ENCODE data around the gene MKRN2OS.

DNA sequence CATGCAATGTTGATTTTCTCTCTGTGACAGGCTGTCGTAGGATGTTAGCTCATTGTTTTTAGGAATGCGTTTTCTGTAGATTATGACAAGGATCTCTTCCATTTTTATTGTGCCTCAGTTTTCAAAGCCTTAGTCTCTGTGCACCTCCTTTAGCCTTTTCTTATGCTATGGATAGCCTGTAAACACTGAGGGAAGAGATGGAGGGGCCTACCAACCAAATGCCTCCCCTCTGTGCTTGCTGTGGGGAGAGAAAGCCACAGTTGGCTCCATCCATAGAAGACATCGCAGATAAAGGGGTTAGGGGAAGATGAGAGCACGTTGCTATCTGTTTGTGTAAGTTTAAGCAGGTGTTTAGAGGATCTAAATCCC, 164.9 kb downstream of the ATG7 start:
- PRO-cap, 2 experiments = no peak in any of the 2 experiments
- RAMPAGE, long total RNA, 5 experiments = no peak in any of the 5 experiments

- PRO-cap, 2 experiments = no peak in any of the 2 experiments
- RAMPAGE, long total RNA, 5 experiments = no peak in any of the 5 experiments
Observed at GRCh38 chr3:11447737-11448832, 175.9 kb downstream of the ATG7 start.

- PRO-cap, 2 experiments = peak in 1 of 2 experiments; most common minus-strand start chr3:11556412 (in 1)
- RAMPAGE, long total RNA, 5 experiments = no peak in any of the 5 experiments
Observed at GRCh38 chr3:11556154-11556824, 87.4 kb downstream of the VGLL4 start.

DNA sequence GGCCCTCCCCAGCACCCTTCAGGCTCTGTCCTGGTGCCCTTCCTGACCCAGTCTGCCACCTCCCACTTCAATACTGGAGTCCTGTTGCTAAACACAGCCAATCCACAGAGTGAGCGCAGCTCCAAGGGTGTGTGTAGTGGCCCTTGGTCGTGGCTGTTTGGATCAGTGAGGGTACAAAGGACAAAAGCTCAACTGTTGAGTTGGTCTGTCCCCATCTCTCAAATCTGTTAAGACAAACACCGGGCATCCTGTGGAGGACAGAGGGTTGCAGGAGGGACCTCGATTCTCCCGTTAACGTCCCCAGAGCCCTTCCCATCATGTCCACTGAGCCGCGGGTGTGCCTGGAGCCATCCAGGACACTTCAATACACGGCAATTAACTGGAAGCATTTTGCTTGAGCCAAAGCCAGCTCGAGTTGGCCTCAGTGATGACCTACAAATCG, 84.2 kb downstream of the VGLL4 start:
- PRO-cap, 2 experiments = no peak in any of the 2 experiments
- RAMPAGE, long total RNA, 5 experiments = no peak in any of the 5 experiments

- PRO-cap, 2 experiments = peak in 2 of 2 experiments; most common plus-strand start chr3:11571028 (in 2); most common minus-strand start chr3:11570885 (in 1)
- RAMPAGE, long total RNA, 5 experiments = no peak in any of the 5 experiments
Observed at GRCh38 chr3:11570825-11571491, 72.8 kb downstream of the VGLL4 start.

DNA sequence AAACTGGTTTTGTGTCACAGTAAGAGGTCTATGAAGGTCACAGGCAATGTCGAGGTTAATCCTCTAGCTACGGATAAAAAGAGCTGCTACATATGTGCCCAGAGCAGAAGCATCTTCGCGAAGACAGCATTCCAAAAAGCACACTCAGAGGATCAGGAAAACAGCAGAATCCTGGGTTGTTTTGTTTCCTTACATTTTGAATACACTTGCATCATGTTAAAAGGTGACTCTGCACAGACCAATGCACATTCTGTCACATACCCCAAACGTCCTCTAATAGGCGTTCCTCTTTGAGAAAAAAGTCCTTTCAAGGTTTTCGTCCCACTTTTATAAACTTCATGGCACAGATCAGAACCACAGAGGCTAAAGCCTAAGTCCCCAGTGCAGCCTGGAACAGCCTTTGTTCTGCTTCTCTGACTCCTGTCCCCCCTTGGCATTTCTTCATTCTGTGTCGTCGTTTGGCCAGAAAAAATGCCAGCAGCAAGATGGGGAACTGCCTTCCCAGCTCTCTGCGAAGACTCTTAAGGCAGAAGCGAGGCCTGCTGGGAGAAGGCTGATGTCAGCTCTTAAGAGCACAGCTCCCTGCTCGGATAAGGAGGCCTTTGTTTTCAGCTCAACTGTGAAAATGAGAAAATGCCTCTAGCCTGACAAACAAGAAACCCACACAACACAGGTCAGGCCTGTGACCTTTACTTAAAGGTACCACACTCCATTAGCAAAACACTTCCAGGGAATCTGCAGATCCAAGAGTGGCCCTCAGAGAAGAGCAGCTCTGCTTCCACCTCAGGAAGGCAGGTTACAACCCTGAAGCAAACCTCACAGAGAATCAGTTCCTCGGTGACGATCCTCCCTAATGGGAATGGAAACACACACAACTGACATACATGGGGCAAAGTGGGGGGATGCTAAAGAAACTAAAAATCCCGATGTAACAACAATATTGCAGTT, 52.5 kb downstream of the VGLL4 start:
- PRO-cap, 2 experiments = peak in 2 of 2 experiments; most common plus-strand start position 569 of the sequence (in 1); most common minus-strand start position 495 of the sequence (in 2)
- RAMPAGE, long total RNA, 5 experiments = no peak in any of the 5 experiments

DNA sequence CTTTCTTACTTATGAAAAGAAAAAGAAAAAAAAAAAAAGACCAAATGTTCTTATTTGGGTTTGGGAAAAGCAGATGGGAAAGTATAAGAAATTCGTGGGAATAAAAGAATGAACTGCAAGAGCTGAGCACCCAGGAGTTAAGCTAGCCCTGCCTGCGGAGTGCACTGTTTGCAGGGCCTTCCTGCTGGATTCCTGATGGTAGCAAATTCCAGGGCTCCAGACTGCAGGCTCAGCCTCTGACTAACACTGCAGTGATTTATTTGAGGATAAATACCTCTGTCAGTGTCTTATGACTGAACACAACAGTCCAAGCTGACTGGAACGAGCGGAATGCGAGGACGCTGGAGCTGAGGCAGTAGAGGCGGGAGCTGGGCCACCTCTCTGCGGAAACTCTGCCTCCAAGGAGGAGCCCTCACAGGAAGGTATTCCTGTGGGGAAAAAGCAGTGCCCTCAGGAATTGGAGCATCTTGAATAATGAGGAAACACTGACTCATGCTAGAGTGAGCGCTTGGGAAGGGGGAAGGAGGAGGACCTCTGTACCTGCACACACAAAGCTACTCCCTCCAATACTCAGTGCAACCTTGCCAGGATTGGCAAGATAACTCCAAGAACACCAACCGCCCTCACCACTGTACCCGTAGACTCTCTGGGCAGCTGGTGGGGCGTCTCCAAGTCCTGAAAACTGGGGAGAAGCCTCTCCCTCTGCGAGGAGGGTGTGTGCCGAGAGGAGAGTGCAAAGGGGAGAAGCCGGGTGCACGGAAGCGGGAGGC, 43.2 kb downstream of the VGLL4 start:
- PRO-cap, 2 experiments = peak in 1 of 2 experiments; most common plus-strand start position 335 of the sequence (in 1); most common minus-strand start position 245 of the sequence (in 1)
- RAMPAGE, long total RNA, 5 experiments = no peak in any of the 5 experiments

- PRO-cap, 2 experiments = no peak in any of the 2 experiments
- RAMPAGE, long total RNA, 5 experiments = no peak in any of the 5 experiments
Observed at GRCh38 chr3:11647401-11648031, 3.8 kb upstream of the VGLL4 start.

GRCh38 chr3:11718300-11718931, 74.7 kb upstream of the VGLL4 start:
- PRO-cap, 2 experiments = peak in 2 of 2 experiments; most common plus-strand start chr3:11718816 (in 2); most common minus-strand start chr3:11718787 (in 1)
- RAMPAGE, long total RNA, 5 experiments = no peak in any of the 5 experiments

- PRO-cap, 2 experiments = peak in 1 of 2 experiments; most common plus-strand start chr3:12170540 (in 1)
- RAMPAGE, long total RNA, 5 experiments = no peak in any of the 5 experiments
Observed at GRCh38 chr3:12170414-12170767, 11.7 kb upstream of the TIMP4 start.

DNA sequence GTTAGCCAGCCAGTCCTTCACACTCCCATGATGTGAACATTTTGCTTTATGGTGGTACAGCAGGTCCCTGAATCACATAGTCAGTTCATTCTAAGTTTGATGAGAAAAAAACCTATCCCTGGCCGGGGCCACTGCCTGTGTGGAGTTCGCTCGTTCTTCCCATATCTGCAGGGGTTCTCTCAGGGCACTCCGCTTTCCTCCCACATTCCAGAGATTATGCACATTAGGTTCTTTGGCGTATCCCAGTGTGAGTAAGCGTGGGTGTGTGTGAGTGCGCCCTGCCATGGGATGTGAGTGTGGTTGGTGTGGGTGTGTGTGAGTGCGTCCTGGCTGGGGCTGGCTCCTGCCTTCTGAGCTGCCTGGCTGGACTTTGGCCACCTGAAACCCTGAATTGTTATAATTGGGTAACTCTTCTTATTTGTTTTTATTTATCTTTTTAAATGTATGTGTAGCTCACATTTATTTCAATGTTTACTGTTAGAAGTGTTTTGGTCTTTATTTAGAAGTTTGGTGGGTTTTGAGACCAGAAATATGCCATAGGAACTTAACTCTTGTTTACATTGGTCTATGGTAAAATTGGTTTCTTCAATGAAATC, 64.1 kb upstream of the PPARG start:
- PRO-cap, 2 experiments = no peak in any of the 2 experiments
- RAMPAGE, long total RNA, 5 experiments = no peak in any of the 5 experiments

DNA sequence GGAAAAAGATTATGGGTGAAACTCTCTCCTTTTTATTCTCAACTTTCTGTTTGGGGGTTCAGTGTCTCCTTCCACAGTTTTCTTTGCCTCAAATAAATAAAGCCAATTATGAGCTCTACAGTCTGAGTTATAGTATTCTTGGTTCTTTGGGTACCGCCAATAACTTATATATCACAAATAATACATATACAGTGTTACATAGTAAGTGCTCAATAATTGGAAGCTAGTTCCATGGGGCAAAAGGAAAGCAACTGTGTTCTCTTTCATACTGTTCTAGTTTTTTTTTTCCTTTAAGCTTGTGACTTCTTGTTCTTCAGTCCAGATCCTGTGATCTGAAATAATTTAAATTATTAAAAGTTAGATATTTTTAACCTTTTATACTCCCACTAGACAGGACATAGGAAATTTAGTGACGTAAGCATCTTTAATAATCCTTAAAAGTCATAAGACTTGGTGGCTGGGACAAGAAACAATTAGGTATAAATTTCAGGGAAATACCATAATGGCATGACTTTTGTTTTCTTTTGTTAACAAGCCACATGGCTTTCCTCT, 29.8 kb downstream of the PPARG start:
- PRO-cap, 2 experiments = no peak in any of the 2 experiments
- RAMPAGE, long total RNA, 5 experiments = no peak in any of the 5 experiments

DNA sequence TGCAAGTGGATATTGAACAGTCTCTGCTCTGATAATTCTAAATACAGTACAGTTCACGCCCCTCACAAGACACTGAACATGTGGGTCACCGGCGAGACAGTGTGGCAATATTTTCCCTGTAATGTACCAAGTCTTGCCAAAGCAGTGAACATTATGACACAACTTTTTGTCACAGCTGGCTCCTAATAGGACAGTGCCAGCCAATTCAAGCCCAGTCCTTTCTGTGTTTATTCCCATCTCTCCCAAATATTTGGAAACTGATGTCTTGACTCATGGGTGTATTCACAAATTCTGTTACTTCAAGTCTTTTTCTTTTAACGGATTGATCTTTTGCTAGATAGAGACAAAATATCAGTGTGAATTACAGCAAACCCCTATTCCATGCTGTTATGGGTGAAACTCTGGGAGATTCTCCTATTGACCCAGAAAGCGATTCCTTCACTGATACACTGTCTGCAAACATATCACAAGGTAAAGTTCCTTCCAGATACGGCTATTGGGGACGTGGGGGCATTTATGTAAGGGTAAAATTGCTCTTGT, 62.4 kb downstream of the PPARG start:
- PRO-cap, 2 experiments = no peak in any of the 2 experiments
- RAMPAGE, long total RNA, 5 experiments = no peak in any of the 5 experiments

DNA sequence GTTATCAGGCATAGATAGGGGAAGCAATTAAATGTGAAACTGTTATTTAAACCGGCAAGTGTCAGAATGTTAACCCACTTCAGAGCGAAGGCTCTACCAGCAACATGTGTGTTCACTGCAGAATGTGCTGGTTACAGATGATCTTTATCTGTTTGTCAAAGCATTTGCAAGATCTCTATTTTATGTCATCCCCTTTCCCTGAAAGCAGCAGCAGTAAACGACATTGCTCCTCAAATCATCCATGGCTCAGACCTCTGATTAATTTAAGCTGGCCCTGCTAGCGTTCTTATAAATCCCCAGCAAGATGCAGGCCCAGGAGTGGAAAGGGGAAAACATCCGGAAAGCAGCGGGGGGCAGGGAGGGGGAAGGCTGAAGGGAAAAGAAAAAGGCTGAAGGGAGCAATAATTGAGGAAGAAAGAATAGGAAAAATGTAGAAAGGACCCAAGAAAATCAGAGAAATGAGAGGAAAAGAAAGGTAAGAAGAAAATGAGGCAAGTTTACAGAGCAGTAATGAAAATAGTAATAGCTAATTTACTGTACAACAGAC, 58.0 kb upstream of the TSEN2 start:
- PRO-cap, 2 experiments = no peak in any of the 2 experiments
- RAMPAGE, long total RNA, 5 experiments = no peak in any of the 5 experiments

GRCh38 chr3:12544988-12546096, at the start of gene MKRN2OS:
MKRN2OS (minus strand) TSS chr3:12545499.
- PRO-cap, 2 experiments = no peak in any of the 2 experiments
- RAMPAGE, long total RNA, 5 experiments = no peak in any of the 5 experiments

DNA sequence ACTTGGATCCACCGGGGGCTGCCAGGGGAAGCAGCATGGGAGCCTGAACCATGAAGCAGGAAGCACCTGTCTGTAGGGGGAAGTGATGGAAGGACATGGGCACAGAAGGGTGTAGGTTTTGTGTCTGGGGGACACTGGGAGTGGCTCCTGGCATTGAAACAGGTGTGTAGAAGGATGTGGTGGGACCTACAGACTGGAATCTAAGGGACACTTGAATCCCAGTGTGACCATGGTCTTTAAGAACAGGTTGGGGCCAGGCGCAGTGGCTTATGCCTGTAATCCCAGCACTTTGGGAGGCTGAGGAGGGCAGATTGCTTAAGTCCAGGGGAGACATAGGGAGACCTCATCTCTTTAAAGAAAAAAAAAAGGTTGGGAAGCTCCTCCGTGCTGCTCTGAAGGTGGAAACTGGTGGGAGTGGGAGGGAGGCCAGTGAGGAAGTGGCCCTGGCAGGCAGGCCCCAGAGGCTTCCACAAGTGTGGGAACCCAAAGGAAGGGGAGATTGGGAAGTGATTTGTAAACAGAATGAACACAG, 22.7 kb downstream of the MKRN2 start:
- PRO-cap, 2 experiments = no peak in any of the 2 experiments
- RAMPAGE, long total RNA, 5 experiments = no peak in any of the 5 experiments

DNA sequence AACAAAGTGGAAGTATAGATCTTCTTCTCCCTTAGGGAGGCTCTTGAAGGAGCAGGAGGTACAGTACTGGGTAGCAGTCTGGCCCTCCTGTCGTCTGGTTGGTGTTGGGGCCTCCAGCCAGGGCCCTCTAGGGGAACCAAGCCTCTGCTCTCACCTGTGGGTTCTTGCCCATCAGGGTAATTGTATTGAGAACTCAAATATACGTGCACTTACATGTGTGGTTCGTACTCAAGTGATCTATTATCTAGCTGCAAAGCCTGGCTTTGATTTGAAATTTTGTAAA, 25.9 kb downstream of the MKRN2 start:
- PRO-cap, 2 experiments = no peak in any of the 2 experiments
- RAMPAGE, long total RNA, 5 experiments = no peak in any of the 5 experiments

- PRO-cap, 2 experiments = no peak in any of the 2 experiments
- RAMPAGE, long total RNA, 5 experiments = no peak in any of the 5 experiments
Observed at GRCh38 chr3:12583161-12583509, 26.2 kb downstream of the MKRN2 start.

GRCh38 chr3:12681742-12682237, 17.9 kb upstream of the RAF1 start:
- PRO-cap, 2 experiments = no peak in any of the 2 experiments
- RAMPAGE, long total RNA, 5 experiments = no peak in any of the 5 experiments

GRCh38 chr3:12834316-12834510, 7.2 kb downstream of the RPL32 start:
- PRO-cap, 2 experiments = no peak in any of the 2 experiments
- RAMPAGE, long total RNA, 5 experiments = no peak in any of the 5 experiments